ENCODE measurements around a stretch of chr14.

DNA sequence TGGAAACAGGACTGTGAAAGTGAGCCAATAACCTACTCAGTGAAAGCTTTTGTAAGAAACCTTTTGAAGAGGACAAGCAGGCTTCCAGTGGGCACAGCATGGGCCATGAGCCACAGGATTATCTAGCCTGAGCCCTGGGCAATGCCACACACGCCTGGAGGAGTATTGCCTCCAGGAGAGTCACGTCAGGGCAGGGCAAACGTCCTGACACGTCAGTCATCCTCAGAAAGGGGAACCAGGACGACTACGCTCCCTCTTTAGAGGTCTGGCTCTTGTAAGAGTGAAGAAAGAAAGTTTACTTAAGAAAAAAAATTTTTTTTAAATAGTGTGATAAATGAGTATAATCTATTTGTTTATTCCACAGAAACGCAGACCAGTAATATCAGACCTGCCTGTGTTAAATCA, 32.2 kb downstream of the NRDE2 start:
- PRO-cap = no peak
- RAMPAGE, long total RNA = no peak

GRCh38 chr14:90330304-90330592, 1.5 kb downstream of the NRDE2 start:
- PRO-cap = no peak
- RAMPAGE, long total RNA = no peak

DNA sequence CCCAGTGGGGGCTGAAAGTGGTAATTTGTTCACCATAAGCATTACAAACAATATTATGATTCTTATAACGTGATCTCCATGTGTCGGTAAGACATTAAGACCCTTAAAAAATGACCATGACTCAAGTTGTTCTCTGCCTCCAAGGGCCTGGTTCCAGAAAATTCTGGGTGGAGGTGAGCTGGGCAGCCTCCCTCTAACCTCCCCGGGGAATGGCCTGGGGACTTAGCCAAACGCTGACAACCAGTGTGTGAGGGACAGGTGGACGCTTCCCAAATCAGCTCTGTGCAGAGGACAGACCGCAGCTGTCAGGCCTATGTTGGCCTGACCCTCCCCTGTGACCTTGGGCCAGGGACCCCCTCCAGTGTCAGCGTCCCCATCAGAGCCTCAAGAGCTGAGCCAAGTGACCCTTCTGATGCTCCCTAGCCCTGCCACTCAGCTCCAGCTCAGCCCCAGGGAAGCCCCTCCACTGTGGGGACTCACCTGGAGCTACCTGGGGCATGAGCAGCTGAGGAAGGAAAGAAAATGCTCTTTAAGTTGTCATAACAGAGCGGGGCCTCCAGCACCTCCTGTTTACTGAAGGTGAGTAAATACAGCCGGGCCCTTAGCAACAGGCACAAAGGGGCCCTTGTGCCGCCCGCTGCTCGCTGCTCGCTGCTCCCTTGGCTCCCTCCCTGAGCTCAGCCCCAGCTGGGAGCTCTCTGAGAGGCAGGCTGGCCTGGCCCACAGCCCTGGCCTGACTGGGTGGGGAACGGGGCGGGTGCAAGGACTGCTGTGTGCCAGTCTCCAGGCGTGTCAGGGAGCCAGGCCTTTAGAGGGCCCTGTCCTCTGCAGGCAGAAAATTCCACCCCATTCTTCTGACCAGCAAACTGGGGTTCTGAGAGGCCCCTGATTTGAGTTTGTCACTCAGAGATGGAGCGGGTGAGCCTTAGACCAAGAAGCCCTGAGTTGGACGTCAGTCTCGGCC, 116.6 kb downstream of the CALM1 start:
- PRO-cap = no peak
- RAMPAGE, long total RNA = no peak

- PRO-cap = no peak
- RAMPAGE, long total RNA = no peak
These were observed 185.1 kb downstream of the TTC7B start for GRCh38 chr14:90631105-90631624.

- PRO-cap = no peak
- RAMPAGE, long total RNA = no peak
These were observed 120.2 kb downstream of the TTC7B start for GRCh38 chr14:90695829-90696592.

GRCh38 chr14:90802348-90802707, 13.9 kb downstream of the TTC7B start:
- PRO-cap = no peak
- RAMPAGE, long total RNA = no peak

DNA sequence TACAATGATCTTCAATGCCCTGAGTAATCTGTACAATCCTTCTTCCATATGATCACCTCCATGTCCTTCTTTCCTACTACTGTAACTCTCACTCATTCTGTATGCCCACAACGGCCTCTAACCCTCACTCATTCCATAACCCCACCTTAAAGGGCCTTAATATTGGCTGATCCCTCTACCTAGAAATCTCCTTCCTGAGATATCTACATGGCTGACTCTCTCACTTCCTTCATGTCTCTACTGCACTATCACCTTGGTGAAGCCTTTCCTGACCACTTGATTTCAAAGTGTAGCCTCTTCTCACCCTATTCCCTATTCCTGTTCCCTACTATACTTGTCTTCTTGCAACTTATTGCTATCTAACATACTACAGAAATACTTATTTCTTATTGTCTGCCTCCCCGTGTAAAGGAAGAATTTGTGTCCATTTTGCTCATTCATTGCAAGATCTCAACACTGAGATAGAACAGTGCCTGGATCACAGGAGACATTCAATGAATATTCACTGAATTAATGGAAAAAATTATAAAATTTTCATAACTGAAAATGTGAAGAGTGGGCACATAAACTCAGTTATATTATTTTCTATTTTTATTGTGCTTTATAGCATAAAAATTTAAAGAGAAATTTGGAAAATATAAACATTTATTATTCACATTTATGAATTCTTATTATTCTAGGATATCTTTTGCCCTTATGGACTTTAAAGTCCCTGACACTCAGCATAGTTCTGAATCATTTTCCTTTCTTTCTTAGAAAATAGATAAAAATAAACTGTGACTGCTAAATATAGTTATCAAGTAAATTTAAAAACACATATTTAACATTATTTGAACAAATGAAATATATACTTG, 117.7 kb upstream of the TTC7B start:
- PRO-cap = unidirectional peak, minus-strand start at position 582 of the sequence
- RAMPAGE, long total RNA = no peak

DNA sequence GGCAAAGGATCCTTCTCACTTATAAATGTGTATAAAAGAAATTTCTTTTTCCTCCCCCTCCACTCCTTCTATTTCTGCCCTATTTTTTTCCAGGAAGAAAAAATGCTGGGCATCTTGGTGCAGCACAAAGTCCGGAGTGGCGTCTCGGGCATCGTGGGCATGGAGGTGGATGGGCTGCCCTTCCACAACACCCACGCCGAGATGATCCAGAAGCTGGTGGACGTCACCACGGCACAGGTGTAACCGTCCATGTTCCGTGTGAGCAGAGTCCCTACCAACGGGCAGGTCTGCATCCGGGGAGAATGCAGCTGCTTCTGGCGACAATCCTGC, 19.9 kb downstream of the GPR68 start:
- PRO-cap = no peak
- RAMPAGE, long total RNA = no peak

DNA sequence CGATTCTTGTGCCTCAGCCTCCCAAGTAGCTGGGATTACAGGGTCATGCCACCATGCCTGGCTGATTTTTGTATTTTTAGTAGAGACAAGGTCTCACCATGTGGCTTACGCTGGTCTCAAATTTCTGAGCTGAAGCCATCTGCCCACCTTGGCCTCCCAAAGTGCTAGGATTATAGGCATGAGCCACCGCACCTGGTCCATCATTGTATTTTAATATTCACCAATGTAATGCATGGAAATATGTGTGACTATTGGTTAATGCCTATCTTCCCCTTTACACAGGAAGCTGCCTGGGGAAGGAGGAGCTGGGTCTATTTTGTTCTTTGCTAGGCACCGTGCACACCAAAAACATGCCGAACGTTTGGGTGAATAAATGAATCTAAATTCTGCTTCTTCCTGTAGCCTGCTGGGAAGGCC, 5.2 kb upstream of the GPR68 start:
- PRO-cap = no peak
- RAMPAGE, long total RNA = no peak

DNA sequence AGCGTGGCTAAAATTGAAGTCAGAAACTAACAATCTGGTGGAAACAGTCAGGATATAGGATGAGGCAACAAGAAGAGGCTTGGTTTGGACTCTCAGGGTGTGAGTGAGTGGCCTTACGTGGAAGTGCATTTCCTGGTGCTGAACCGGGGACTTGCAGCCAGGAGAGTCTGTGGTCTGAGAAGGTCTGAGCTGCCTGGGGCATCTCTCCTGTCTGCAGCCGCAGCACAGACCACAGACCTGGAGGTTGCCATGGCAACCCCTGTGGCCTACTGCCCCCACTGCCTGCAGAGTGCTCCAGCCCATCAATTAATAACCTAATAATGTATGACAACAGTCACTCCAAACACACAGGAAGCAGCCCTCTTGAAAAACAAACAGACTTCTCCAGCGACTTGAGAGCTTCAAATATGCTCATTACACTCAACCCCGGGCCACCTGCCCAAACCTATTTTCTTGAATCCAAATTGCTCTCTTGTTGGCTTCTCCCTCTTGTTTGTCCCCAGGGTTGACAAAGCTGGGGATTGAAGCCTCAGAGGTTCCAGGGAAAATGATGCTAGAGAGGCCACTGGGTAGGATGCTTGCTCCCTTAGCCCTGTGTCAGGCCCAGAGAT, 5.7 kb upstream of the GPR68 start:
- PRO-cap = no peak
- RAMPAGE, long total RNA = no peak

- PRO-cap = no peak
- RAMPAGE, long total RNA = no peak
These were observed 79.6 kb downstream of the CCDC88C start for GRCh38 chr14:91337991-91338395.

GRCh38 chr14:91461926-91462544, 44.4 kb upstream of the CCDC88C start:
- PRO-cap = no peak
- RAMPAGE, long total RNA = no peak

DNA sequence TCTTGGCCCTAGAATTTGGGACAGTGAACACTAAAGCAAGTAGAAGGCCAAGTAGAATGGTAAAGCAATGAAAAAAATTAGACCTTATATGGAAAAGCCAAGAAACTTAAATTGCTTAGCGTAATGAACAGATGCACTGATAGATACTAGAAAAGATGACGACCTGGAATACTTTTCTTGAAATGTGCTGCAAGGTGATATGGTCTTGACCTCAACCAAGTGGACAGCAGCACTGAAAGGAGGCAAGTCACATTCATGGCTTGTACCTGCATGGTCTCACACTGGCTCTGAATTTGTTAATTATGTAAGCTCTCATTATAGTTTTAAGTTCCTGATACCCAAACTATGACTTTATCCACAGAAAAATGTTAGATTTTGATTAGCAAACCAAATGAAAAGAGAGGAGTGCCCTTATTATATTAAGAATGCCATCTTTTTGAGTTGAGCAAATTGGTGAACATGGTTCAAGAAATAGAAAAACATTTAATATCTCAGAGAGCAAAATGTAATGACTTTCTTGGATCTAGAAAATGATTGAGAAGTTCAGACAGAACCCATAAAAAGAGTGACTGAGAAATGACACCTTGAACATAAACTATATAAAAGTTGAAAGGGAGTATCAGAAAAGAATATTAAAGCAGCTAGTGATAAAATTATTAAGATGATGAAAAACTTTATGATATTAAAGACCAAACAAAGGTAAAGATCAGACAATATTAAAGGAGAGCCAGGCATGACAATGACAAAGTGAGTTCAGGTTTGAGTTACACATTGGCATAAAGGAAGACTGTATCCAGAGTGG, 26.7 kb downstream of the PPP4R3A start:
- PRO-cap = no peak
- RAMPAGE, long total RNA = no peak

DNA sequence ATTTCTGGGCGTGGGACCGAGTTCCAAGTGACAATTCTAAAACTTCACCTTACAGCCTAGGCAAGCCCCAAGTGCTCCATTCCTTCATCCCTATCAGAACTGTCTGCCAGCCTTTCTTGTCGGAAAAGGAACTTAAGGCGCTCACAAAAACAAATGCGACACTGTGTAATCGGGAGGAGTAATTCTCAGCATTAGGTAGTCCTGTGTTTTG, 759 bp upstream of the PPP4R3A start:
- PRO-cap = no peak
- RAMPAGE, long total RNA = no peak

DNA sequence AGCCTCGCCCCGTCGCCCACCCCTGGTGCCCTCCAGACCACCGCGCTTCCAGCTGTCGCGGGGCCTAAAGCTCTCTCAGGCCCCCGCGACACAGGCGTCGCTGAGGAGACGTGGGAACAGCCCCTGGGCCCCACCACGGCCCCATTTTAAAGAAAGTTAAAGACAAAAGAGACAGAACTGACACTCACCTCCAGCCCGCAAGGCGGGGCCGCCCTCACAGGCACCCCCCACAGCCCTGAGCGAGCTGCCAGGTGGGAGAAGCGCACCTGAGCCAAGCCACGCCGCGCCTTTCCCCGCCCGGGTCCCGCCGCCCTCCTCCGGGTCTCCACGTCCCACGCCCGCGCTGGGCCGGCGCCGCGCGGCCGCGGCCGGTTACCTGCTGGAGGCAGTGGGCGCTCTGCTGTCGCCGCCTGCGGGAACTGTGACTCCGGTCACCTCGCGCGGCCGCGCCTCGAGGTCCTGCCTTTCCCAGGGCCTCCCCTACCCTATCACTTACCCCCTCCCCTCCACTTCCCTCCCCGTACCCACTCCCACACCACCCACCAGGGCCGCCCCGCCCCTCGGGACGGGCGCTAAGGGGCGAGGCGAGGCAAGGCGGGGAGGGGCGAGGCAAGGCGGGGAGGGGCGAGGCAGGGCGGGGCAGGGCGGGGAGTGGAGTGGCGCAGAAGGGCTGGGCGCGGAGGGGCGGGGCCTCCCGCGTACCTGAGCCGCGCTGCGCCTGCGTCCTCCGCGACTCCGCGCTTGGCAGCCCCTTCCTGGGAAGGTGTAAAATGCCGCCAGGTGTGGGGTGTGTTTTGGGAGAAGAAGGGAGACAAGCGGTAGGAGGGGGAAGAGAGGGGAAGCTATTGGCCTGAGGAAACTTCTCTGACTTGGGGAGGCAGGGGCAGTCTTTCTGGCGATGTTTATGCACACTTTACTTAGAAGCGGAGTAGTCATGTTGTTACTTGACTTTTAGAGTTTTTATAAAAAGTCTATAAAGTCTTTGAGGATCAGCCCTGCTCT, 31.0 kb downstream of the TC2N start:
- PRO-cap = bidirectional peak, plus-strand start at position 642 of the sequence, minus-strand start at position 453 of the sequence
- RAMPAGE, long total RNA = no peak

GRCh38 chr14:91869663-91870592, 2.6 kb upstream of the TC2N start:
- PRO-cap = no peak
- RAMPAGE, long total RNA = no peak

DNA sequence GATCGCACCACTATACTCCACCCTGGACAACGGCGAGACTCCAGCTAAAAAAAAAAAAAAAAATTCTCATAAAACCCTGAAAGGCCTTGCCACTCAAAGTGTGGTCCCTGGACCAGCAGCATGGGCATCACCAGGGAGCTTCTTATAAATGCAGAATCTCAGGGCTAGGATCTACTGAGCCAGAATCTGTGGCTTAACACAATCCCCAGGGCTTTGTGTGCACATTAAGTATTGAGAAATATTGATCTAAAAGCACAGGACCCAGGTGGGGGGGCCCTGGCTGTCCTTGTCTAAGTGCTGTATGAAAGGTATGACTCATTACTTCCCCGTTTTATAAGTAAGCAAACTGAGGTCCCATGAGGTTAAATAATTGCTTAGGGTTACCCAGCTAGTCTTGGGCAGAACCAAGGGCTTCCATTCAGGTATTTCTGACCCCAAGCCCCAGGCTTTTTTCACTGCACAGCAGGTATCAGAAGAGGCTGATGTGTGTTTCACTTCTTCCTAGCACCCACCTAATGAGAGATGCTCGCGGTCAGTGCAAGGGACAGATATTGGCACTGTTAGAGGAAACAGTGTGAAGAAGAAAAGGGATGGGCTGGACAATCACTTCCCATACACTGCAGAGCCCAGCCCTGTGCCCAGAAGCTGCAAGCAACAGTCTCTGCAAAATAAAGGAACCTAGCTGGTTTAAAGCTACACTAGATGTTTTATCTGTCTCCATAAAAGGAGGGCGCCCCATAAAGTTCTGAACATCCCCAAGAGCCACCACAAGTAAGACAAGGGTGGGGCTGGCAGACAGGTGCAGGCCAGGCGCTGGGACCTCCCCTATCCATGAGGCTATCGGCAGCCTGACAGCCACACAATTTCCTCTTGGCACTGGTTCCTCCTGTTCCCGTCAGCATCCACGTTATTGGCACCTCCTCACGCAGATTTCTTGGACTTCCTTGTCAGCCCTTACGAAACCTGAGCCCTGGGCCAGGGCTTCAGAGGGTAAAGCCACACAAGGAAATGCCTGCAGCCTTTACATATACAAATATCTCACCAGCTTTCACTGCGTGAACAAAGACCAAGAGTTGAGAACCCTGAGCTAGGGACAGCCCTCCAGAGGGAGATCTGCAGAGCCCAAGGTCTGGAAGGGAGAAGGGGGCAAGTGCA, 4.8 kb upstream of the TC2N start:
- PRO-cap = no peak
- RAMPAGE, long total RNA = no peak

DNA sequence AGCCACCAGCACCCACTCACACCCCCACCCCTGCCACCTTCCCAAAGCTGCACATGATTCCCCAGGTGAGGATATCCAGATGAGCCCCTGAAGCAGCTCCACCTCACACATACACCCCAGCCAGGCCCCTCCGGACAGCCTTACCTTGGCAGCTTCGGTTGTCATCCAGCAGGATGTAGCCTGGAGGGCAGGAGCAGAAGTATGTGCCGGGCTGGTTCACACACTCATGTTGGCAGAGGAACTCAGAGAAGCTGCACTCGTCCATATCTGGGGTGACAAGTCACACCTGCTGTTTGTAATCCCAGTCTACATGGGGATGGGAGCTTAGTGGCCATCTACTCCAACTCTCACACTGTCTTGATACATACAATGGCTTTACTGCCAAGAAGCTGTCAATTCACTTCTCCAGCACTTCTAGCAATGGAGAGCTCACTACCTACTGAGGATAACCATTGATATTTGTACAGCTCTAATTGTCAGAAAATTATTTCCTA, 15.5 kb upstream of the TC2N start:
- PRO-cap = no peak
- RAMPAGE, long total RNA = no peak

GRCh38 chr14:91883454-91883945, 16.2 kb upstream of the TC2N start:
- PRO-cap = bidirectional peak, plus-strand start at chr14:91884104, minus-strand start at chr14:91883795
- RAMPAGE, long total RNA = no peak

- PRO-cap = no peak
- RAMPAGE, long total RNA = no peak
These were observed 23.7 kb upstream of the TC2N start for GRCh38 chr14:91891019-91891450.

Measured in urinary bladder (tissue), 3 donors.